ENCODE results near the genes NETO2 and ZNF423.

DNA sequence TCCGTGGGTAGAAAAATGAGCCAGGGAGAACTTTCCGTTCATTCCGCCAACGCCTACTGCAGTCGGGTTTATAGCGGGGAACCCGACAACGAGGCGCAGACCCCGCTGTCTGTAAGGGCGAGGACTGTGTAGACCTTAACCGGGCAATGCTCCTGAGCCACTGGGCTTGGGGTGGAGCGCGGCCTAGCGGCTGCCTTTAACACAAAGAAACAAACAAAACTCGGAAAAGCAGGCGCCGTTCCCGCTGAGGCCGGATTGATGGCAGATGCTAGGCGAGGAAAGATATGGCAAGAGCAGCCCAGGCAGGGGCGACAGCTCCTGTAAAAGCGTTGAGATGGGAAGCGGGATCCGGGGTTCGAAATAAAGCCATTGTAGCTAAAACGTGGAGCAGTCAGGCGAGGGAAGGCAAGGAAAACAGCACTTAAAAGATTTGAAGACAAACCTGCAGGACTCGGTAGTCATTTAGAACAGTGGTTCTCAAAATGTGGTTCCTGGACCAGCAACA, 600 bp downstream of the ORC6 start:
- PRO-cap, result no peak
- RAMPAGE, long total RNA, 4 experiments, result no peak in any of the 4 experiments

DNA sequence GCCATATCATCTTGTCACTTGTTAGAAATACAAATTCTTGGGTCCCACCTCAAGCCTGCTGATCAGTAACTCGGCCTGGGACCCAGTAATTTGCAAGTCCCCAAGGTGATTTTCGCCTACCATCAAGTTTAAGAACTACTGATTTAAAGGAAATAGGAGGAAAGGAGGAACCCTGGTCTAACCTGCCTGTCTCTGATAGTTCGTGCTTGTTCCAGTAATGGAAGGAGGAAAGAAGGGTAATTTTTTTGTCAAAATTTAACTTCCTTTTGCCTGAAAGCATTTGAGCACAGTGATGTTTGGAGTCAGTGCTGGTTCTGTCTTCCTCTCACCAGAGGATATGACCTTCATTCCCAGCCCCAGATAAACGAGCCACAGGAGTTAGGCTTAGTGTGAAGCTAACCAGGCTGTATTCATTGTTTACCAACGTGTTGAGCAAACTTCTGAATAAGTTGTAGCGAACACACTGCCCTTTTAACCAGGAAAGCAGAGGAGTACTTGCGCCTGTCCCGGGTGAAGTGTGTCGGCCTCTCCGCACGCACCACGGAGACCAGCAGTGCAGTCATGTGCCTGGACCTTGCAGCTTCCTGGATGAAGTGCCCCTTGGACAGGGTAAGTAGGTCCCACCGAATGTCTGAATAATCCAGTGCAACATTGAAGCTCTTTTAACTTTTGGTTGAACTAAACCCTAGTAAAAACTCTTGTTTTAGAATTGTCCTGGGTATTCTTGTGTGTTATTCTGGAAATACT, 1.2 kb downstream of the ORC6 start:
- PRO-cap, result no peak
- RAMPAGE, long total RNA, 4 experiments, result no peak in any of the 4 experiments

GRCh38 chr16:46746654-46747349, 1.3 kb downstream of the MYLK3 start:
- PRO-cap, result no peak
- RAMPAGE, long total RNA, 4 experiments, result no peak in any of the 4 experiments

DNA sequence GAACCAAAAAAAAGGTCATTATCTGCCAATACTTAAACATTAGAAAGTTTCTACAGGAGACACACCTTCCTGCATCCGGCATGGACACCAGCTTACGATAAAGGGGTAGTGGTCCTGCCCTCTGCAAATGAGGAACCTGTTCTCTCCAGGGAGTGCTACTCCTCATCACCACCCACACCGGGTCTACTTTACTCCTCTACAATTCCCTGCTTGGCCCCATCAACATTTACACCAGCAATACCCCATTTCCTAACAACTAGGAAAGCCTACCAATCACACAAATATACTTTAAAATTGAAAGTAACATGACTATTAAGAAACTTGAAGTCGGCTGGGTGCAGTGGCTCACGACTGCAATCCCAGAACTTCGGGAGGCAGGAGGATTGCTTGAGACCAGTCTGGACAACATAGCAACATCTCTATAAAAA, 15.7 kb downstream of the DNAJA2 start:
- PRO-cap, result no peak
- RAMPAGE, long total RNA, 4 experiments, result no peak in any of the 4 experiments

GRCh38 chr16:46976452-46977011, 3.1 kb upstream of the DNAJA2 start:
- PRO-cap, result no peak
- RAMPAGE, long total RNA, 4 experiments, result no peak in any of the 4 experiments

DNA sequence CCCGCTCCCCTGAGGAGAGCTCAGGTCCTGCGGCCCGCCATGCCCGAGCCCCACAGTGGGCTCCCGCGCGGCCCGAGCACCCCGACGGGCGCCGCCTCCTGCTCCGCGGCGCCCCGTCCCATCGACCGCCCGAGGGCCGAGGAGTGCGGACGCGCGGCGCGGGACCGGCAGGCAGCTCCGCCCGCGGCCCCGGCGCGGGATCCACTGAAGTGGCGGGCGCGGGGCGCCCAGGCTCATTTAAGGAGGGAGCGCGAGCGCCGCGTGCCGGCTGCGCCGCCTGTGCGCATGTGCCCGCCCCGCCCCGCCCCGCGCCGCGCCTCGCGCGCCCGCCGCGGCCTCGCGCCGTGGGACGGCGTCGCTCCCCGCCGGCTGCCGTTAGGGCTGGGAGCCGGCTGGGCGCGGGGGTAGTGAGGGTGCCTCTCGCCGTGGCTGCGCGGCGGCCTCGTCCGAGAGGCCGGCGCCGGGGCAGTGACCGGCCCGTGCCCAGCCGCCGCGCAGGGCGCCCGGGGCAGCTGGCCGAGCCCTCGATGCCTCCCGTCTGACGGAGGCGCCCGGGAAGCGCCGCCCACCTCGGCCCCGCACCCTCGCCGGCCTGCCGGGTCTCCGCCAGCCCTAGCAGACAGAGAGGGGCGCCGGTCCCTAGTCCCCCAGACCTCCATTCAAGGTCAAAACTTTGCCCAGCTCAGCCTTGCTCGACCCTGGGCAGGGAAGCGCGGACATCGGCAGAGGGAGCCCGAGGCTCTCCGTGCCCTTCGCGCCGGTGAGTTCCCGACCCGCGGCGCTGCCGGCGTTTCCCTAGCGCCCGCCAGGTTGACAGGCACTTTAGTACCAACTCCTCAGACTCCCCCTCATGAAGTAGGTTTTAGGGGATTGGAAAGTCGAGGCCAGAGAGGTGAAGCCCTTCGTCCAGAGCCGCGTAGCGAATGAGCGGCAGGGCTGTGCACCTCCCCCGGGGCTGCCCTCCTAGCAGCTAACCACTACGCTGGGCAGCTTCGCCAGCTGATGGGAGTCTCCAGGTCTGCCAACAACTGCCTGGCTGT, at the start of gene NETO2:
TSS of gene NETO2 (minus strand) at position 211 of the 1,040 bp plus-strand sequence.
- PRO-cap, result no peak
- RAMPAGE, long total RNA, 4 experiments, result no peak in any of the 4 experiments

- PRO-cap, result no peak
- RAMPAGE, long total RNA, 4 experiments, result no peak in any of the 4 experiments
Observed at GRCh38 chr16:47660434-47661023, 199.4 kb downstream of the PHKB start.

- PRO-cap, result no peak
- RAMPAGE, long total RNA, 4 experiments, result no peak in any of the 4 experiments
Observed at GRCh38 chr16:47668981-47669479, 207.9 kb downstream of the PHKB start.

GRCh38 chr16:47687943-47688336, 226.8 kb downstream of the PHKB start:
- PRO-cap, result no peak
- RAMPAGE, long total RNA, 4 experiments, result no peak in any of the 4 experiments

DNA sequence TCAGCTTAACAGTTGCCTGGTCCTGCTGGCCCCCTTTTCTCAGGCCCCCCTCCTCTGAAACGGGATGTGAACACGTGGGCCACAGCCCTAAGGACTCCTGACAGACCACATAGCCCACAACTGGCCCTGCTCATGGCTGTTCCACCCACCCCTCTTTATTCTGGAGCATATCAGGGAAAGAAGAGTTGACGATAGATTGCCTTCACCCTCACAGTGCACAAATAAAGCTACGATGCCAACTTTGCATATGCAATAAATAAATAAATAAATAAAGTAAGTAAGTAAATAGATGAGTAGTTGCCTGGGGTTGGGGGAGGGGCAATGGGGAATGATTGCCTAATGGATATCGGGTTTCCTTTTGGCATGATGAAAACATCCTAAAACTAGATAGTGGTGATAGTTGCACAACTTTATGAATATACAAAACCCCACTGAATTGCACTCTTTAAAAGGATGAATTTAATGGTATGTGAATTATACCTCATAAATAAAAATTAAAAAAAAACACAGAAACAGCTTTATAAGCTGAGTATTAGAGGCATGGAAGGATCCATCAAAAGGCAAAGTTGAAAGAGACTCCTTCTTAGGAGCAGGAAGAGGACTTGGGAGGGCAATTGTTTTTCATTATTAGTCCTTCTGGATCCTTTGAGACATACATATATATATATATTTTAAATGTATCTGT, 110.7 kb downstream of the N4BP1 start:
- PRO-cap, result no peak
- RAMPAGE, long total RNA, 4 experiments, result no peak in any of the 4 experiments

DNA sequence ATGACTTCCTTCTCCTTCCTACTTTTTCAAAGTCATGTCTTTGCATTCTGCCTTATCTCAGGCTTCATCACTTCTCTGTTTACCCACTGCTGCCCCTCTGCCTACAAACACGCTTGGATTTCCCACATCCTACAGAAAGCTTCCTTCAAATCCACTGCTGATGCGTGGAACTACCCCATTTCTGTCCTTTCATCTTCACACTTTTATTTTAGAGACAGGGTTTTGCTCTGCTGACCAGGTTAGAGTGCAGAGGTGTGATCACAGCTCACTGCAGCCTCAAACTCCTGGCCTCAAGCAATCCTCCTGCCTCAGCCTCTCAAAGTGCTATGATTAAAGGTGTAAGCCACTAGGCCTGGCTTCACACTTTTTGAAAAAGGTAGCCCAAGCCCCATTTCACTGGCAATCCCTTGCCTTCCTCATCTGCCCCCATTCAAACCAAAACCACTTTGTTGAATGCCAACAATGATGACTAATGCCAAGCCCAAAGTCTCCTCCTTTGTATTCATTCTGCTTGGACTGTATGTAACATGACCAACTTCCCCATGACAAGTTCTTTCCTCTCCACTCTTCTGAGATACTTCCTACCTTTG, 33.2 kb downstream of the N4BP1 start:
- PRO-cap, result no peak
- RAMPAGE, long total RNA, 4 experiments, result no peak in any of the 4 experiments

GRCh38 chr16:48609238-48609359, 881 bp downstream of the N4BP1 start:
- PRO-cap, result no peak
- RAMPAGE, long total RNA, 4 experiments, result no peak in any of the 4 experiments

DNA sequence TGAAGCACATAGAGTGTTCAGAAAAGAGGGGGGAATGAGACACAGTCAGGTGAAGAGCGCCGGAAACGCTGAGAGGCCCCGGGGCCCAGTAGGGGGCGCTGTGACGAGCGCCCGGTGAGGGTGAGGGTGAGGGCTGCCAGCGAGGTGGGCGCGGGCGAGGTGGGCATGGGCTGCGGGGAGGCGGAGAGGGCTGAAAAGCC, 91.2 kb downstream of the C16orf78 start:
- PRO-cap, result no peak
- RAMPAGE, long total RNA, 4 experiments, result no peak in any of the 4 experiments

DNA sequence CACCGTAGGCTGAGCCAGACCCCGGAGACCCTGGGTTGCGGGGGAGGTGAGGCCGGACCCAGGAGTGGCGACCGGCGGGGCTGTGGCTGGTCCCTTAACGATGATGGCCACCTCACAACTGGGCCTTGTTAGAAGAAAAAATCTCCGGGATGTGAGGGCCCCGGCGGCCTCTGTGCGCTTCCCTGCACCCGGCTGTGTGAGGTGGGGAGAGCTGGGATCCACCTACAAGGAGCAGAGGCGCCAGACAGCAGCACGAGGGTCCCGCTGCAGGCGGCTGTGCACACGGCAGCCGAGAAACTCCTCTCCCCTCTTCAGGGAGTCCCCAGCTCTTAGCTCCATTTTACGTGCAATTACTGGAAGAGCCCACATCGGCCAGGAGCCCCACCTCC, 91.6 kb downstream of the C16orf78 start:
- PRO-cap, result no peak
- RAMPAGE, long total RNA, 4 experiments, result no peak in any of the 4 experiments

DNA sequence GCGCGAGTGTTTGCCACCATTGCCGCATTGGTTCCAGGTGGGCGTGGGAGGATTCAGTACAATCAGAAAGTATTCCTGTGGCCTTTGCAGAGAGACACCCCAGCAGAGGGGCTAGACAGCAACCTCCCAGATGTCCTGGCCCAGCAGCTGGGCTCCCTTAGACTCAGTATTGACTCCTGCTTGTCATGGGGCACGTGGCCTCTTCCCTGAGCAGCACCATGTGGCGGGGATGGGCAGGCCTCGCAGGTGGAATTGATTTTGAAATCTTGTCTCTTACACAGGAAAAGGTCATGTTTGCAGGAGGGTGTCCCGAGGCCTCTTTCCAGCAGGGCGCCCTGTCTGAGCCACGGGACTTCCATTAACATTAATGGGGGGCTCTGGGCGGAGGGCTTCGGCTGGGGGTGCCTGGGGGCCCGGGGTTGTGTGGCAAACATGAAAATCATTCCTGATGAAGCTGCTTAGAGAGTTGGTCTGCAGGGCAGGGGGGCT, 96.4 kb downstream of the C16orf78 start:
- PRO-cap, result no peak
- RAMPAGE, long total RNA, 4 experiments, result no peak in any of the 4 experiments

DNA sequence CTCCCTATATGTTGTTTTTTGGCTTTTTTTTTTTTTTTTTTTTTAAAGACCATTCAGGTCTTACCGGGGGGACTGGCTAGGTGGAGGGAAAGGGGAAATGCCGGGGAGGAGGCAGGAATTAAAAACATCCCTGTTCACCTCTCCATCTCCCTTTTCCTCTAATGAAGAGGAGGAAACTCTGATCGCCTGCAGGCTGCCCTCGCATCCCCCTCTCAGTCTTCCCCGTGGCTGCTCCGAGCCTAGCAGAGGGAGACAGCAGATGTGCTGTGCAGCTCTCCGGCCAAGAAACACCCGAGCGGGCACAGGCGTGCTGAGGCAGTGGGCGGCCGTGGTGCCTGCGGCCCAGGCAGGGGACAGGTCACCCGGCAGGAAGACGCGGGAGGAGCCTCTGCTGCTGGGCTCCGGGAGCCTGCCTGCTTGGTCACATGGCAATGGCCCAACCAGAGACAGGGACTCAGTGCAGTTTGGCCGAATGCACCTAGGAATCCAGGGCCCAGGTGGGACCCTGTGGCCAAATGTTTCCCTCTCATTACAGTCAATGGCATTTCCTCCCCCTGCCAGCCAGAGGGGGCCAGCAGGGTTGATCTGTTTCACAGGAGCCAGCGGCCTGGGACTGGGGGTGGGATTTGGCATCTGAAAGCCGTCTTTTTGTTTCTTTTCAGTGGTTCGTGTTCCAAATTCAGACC, 118.1 kb downstream of the C16orf78 start:
- PRO-cap, result no peak
- RAMPAGE, long total RNA, 4 experiments, result no peak in any of the 4 experiments

DNA sequence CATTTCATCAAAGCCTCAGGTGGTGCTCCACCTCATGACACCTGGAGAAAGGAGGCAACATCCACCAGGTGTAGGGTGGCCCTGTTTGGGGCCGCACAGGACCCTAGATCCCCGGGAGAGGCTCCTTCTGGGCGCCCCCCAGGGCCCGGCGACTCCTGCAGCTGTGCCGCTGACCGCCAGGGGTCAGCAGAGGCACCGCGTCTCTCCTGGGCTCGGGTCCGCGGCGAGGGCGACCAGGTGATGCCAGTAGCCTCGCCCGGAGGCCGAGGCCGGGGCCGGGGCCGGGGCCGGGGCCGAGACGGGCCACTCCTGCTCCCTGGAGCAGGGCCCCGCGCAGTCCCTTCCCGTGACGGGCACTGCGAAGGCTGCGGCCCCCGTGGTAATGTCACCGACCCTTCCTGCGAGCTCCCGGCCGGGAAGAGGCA, 118.6 kb downstream of the C16orf78 start:
- PRO-cap, result no peak
- RAMPAGE, long total RNA, 4 experiments, result no peak in any of the 4 experiments

GRCh38 chr16:49652071-49652970, 203.6 kb downstream of the ZNF423 start:
- PRO-cap, result no peak
- RAMPAGE, long total RNA, 4 experiments, result no peak in any of the 4 experiments

GRCh38 chr16:49696838-49697278, 159.1 kb downstream of the ZNF423 start:
- PRO-cap, result no peak
- RAMPAGE, long total RNA, 4 experiments, result no peak in any of the 4 experiments

GRCh38 chr16:49855991-49856443, at the start of gene ZNF423:
ZNF423 (minus strand) TSS chr16:49856112.
- PRO-cap, result no peak
- RAMPAGE, long total RNA, 4 experiments, result no peak in any of the 4 experiments